ENCODE measurements around the genes CTRB2 and SYCE1L.

DNA sequence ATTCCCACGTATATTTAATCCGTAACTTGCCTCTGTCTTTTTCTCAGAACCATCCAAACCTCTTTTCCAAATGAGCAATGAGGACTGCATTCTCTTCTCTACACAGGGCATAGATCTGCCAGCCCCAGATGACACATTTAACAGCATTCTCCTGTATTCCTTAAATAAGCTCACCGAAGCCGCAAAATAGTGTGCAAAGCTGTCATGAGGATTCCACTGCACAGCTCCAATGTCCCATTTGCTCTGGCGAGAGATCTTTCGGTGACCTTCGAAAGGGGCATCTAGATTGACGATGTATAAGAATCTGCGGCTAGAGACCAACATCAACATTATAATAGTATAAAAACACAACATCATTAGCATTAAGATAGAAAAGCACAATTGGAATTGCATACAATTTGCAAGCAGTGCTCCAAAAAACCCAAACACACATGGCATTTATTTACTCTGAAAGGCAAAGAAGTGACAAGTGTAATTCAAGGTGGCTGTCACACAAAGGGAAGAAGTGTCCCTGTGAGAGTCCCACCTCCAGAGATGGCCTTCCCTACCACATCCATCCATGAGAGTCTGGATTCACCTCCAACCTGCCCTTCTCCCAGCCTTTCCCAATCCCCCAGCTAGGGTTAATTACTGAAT, 28.5 kb downstream of the WDR59 start:
- PRO-cap, 3 experiments = no peak in any of the 3 experiments
- RAMPAGE, long total RNA, 4 experiments = no peak in any of the 4 experiments
- RRBS = no CpG with 5 or more reads among the region's 9 CpGs

DNA sequence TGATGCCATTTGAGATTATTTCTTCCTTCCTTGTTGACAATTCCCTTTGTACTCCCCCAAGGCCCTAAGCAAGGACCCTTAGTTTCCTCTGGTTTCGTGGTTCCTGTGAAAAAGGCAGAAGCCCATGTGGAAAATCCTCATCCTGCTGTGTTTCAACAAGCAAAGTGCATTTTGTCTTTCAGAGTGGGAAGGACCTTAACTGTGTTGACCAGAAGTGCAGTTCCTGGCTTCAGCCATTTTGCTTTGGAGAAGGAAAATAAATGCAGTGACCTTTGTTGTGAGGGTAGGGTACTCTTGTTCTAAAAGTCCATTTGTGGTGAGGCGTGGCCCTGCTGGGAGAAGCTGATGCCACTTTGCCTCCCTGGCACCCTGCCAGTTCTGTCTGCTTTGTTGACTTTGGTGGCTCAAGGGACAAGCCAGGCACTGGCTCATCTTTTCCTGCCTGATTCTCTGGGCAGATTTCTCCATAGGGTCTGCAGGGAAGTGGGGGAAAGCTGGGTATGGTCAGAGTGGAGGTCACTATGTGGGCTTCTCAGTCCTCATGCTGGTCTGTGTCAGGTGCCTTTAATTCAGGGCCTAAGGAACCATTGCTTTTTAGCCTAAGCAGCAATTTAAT, 55.3 kb downstream of the ZNRF1 start:
- PRO-cap, 3 experiments = no peak in any of the 3 experiments
- RAMPAGE, long total RNA, 4 experiments = no peak in any of the 4 experiments
- RRBS = no CpG with 5 or more reads among the region's 2 CpGs

- PRO-cap, 3 experiments = no peak in any of the 3 experiments
- RAMPAGE, long total RNA, 4 experiments = no peak in any of the 4 experiments
- RRBS = no CpG with 5 or more reads among the region's 9 CpGs
Measured at GRCh38 chr16:75105450-75106065, 11.0 kb downstream of the LDHD start.

- PRO-cap, 3 experiments = no peak in any of the 3 experiments
- RAMPAGE, long total RNA, 4 experiments = no peak in any of the 4 experiments
- RRBS = no CpG with 5 or more reads among the region's 9 CpGs
Measured at GRCh38 chr16:75111942-75112262, 4.7 kb downstream of the LDHD start.

DNA sequence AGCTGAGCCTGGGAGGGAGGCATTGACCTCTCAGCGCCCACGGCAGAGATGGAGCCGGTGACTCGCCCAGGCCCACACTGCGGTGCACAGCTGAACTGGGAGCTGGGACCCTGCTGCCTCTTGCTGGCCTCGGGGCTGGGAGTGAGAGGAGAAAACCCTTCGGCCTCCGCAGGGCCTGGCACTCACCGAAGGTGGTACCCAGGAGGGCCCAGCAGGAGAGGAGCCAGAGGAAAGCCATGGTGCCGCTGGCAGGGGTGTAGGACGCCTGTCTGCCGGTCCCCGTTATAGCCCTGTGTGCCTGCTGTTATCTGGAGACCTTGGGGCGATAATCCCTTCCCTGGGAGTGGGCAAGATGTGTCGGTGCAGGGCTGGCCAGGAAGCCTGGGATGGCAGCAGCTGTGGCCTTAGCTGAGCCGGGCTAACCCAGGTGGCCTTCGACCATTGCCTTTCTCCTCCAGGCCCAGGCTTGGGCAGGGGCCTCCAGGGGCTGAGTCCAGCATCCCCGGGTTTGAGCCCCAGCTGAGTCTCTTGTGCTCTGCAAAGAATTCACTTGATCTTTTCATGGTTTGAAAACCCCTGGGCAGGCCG, at the start of gene CTRB2:
Gene CTRB2, minus strand, starts transcription at position 258 of the 588 bp plus-strand sequence.
- PRO-cap, 3 experiments = no peak in any of the 3 experiments
- RAMPAGE, long total RNA, 4 experiments = start-site peak on the minus strand in 1 of 4 experiments, centred at position 292 of the sequence, 9 reads per replicate
- RRBS = 28% methylated on average over 4 of the region's 19 CpGs

GRCh38 chr16:75227250-75228277, 8.8 kb downstream of the CTRB1 start:
- PRO-cap, 3 experiments = no peak in any of the 3 experiments
- RAMPAGE, long total RNA, 4 experiments = no peak in any of the 4 experiments
- RRBS = no CpG with 5 or more reads among the region's 22 CpGs

GRCh38 chr16:75442298-75442588, 8.9 kb upstream of the CFDP1 start:
- PRO-cap, 3 experiments = no peak in any of the 3 experiments
- RAMPAGE, long total RNA, 4 experiments = no peak in any of the 4 experiments
- RRBS = no CpG with 5 or more reads among the region's 6 CpGs

DNA sequence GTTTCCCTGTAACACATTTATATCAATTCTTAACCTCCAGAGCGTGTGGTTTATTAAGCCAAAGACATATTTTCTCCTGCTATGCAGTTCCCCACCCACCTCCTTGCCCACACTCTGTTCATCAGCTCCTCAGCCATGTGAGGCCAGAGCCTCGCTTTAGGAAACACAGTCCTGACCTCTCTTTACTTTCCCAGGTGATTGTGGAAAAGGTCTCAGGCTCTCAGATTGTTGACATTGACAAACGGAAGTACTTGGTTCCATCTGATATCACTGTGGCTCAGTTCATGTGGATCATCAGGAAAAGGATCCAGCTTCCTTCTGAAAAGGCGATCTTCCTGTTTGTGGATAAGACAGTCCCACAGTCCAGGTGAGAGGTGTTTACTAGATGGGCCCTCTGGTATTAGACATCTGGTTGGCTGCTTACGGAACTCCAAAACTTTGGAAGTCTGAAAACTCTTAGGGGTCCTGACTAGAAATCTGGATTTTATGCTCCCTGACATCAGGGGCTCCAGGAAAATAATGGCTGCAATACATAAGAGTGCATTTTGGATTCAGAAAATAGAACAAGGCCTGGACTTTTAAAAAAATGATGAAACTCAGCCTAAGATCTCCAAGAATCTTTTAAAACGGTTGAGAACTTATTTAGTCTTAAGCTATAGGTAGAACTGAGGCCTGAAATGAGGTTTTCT, 1.8 kb downstream of the GABARAPL2 start:
- PRO-cap, 3 experiments = no peak in any of the 3 experiments
- RAMPAGE, long total RNA, 4 experiments = start-site peak on the plus strand in 1 of 4 experiments, centred at position 225 of the sequence, 93 reads per replicate
- RRBS = no CpG with 5 or more reads among the region's 6 CpGs

DNA sequence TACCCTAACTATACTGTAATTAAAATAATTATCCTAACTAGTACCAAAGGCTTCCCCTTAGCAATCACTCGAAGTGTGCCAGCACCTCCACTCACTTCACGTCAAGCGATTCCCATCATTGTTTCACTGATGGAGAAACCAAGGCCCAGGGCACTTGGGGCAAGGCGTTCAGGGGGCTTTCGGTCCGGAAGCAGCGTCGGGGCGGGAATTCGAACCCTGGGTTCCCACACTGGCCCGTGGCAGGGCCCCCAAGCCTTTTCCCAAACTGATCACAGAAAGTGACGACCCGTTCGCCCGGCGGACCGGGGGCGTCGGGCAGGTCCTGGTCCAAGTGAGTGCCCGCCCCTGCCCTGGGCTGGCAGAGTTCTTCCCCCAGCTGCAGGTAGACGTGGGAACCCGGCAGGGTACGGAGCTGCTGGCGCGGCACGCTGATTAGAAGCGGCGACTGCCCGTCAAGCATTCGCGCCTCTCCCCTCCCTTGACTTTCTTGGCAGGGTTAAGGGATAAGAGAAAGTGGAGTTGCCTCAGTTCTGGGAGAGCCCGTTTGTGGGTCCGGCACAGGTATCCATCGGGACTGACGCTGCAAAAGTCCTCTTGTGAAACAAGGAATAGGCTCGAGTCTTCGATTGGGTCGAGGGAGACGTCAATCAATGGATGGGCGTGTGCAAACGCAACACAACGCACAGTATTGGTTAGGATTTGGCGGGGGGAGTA, 726 bp upstream of the MON1B start:
- PRO-cap, 3 experiments = peak in 3 of 3 experiments; most common minus-strand start position 576 of the sequence (in 3)
- RAMPAGE, long total RNA, 4 experiments = no peak in any of the 4 experiments
- RRBS = 3% methylated on average over 14 of the region's 43 CpGs

DNA sequence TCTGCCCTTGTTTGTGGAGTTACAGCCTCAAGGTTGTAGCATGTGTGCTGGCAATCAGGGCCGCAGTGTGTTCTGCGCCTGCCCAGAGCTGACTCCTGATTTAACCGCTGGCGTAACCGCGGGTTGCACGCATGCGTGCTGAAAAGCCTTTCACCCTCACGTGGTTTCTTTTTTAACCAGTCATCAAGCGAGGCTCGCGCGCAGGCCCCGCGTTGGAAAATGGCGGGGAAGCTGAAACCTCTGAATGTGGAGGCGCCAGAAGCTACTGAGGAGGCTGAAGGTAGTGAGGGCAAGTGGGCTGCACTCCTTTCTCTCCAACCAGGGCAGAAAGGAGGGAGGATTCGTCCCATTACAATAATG, at the start of gene SYCE1L:
Gene SYCE1L, plus strand, starts transcription at position 176 of the 360 bp plus-strand sequence.
- PRO-cap, 3 experiments = no peak in any of the 3 experiments
- RAMPAGE, long total RNA, 4 experiments = no peak in any of the 4 experiments
- RRBS = no CpG with 5 or more reads among the region's 18 CpGs

DNA sequence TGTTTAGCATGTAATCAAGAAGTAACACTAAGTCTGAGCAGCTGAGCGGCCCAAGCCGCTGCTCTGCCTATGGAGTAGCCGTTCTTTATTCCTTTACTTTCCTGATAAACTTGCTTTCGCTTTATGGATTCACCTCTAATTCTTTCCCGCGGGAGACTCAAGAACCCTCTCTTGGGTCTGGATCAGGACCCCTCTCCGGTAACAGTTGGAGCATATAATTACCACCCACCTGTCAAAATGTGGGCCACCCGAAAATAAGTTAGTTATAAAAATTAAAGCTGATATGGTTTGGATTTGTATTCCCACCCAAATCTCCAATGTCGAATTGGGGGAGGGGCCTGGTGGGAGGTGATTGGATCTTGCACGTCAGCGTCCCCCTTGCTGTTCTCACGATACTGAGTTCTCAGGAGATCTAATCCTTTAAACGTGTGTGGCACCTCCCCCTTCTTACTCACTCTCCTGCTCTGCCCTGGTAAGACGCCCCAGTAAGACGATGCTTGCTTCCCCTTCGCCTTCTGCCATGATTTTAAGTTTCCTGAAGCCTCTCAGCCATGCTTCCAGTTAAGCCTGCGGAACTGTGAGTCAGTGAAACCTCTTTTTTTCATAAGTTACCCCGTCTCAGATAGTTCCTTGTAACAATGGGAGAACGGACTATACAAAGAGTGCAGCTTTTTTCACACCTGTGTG, 35.3 kb downstream of the SYCE1L start:
- PRO-cap, 3 experiments = no peak in any of the 3 experiments
- RAMPAGE, long total RNA, 4 experiments = no peak in any of the 4 experiments
- RRBS = no CpG with 5 or more reads among the region's 19 CpGs

- PRO-cap, 3 experiments = no peak in any of the 3 experiments
- RAMPAGE, long total RNA, 4 experiments = no peak in any of the 4 experiments
- RRBS = no CpG with 5 or more reads among the region's 8 CpGs
Measured at GRCh38 chr16:77833804-77834367, 45.5 kb downstream of the VAT1L start.

- PRO-cap, 3 experiments = no peak in any of the 3 experiments
- RAMPAGE, long total RNA, 4 experiments = no peak in any of the 4 experiments
- RRBS = no CpG with 5 or more reads among the region's 17 CpGs
Measured at GRCh38 chr16:78607149-78608274, 508.1 kb downstream of the WWOX start.

- PRO-cap, 3 experiments = no peak in any of the 3 experiments
- RAMPAGE, long total RNA, 4 experiments = no peak in any of the 4 experiments
- RRBS = no CpG with 5 or more reads among the region's 6 CpGs
Measured at GRCh38 chr16:78646967-78647567, 547.6 kb downstream of the WWOX start.

DNA sequence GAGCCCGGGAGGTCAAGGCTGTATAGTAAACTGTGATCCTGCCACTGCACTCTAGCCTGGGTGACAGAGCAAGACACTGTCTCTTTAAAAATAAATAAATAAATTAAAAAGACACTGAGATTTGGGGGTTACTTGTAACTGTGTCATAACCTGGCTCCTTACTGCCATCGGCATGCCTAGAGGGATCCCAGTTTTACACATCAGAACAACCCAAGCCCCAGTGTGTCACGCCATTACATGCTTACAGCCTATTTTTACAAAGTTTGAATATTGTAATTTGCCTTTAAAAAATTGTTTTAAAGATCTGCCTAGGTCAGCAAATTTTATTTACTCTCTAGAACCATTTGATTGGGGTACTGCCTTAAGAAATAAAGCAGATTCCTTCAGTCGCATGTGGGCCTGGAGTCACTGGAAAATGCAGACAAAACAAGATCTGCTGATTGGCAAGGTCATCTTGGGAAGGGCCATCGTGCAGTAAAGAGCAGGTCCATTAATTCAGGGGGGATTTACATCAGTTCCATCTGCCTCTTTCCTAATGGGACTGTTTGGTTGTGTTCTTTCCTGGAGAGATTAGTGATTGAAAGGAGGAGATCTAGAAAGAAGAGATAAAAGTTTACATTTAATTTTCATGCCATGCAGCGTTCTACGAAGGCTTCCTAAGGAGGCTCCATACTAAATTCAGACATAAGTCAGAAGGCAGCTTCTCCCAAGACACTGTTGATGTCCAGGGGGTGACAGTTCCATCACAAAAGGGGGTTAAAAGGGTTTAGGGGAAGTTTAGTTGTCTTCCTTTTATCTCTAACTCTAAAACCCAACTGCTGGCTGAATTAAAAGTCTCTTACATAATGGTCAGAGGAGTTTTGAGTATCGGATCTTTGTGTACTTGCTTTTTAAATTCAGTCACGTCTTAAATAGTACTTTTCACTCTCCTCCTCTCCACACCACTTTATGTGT, 567.0 kb downstream of the WWOX start:
- PRO-cap, 3 experiments = no peak in any of the 3 experiments
- RAMPAGE, long total RNA, 4 experiments = no peak in any of the 4 experiments
- RRBS = no CpG with 5 or more reads among the region's 9 CpGs

DNA sequence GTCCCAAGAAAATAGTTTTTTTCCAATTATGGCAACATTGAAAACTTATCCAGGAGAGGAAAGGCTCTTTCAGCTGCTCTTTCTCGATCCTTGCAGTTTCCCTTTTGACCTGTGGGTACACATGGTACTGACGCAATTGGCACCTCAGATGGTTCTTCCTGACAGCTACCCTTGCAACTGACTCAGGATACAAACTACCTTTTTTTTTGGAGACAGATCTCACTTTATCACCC, 607.1 kb downstream of the WWOX start:
- PRO-cap, 3 experiments = peak in 1 of 3 experiments; most common minus-strand start position 103 of the sequence (in 1)
- RAMPAGE, long total RNA, 4 experiments = no peak in any of the 4 experiments
- RRBS = no CpG with 5 or more reads among the region's 2 CpGs

- PRO-cap, 3 experiments = no peak in any of the 3 experiments
- RAMPAGE, long total RNA, 4 experiments = no peak in any of the 4 experiments
- RRBS = no CpG with 5 or more reads among the region's 6 CpGs
Measured at GRCh38 chr16:78815488-78816269, 716.2 kb downstream of the WWOX start.

DNA sequence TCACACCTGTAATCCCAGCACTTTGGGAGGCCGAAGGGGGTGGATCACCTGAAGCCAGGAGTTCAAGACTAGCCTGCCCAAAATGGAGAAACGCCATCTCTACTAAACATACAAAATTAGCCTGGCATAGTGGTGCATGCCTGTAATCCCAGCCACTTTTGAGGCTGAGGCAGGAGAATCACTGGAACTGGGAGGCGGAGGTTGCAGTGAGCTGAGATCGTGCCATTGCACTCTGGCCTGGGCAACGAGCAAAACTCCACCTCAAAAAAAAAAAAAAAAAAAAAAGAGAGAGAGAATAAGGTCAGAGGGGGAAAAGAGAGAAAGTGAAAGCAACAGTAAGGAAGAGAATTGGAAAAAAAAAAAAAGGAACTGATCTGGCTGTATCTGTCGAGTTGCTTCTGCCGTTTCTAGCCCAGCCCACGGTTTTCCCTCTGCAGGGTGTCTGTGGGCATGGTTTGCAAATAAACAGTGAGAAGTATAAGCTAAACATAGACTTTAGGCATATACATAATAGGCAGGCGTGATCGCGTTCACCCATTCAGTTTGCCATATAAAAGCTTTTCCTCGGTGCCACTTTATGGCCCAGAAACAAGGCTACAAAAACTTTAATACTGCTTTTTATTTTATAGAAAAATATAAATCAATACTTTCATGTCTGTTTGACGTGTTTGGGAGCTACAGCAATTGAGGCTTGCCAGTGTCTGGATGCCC, 436.8 kb downstream of the MAF start:
- PRO-cap, 3 experiments = no peak in any of the 3 experiments
- RAMPAGE, long total RNA, 4 experiments = no peak in any of the 4 experiments
- RRBS = no CpG with 5 or more reads among the region's 13 CpGs

DNA sequence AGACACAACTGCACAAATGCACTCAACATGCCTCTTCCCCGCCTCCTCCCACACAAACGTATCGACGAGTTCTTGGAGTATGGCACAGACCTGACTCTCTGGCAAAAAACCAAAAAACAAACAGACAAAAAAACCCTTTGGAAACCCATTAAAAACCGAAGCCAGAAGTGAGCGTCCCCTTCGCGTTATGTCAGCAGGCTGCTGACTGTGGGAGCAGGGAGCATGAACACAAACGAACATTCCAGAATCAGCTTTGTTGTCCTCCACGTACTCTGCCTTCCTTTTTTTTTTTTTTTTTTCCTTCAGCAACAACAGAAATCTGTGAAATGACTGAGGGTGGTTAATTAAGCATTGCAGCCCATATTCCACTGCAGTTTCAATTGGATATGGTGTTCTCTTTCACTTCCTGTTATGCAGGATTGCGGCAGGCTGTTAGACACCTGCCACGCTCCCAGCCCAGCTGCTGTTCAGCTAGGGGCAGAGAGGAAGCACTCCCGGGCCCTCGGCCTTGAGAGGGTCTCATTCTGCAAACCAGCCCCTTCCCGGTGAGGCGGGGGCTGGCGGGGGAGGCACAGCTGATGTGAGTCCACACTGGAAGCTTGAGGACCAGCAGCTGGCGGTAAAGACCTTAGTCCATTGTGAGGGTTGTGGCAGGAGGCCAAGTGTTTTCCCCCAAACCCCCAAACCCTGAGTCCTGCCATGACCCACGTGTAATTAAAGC, 313.5 kb downstream of the MAF start:
- PRO-cap, 3 experiments = peak in 2 of 3 experiments; most common plus-strand start position 459 of the sequence (in 2); most common minus-strand start position 192 of the sequence (in 1)
- RAMPAGE, long total RNA, 4 experiments = no peak in any of the 4 experiments
- RRBS = 0% methylated on average over 3 of the region's 19 CpGs

DNA sequence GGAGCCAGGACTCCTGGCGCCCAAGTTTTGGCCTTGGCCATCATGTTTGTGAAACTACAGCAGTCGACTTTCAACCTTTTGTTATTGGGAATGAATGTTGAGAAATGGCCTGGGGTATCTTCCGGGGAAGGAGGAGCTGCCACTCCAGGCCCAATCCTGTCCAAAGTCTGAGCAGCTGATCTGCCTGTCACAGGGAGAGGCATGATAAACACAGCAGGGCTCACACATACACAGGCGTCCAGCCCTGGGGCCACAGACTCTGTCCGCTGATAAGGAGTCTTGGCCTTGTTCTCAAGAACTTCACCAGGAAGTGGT, 199.8 kb downstream of the MAF start:
- PRO-cap, 3 experiments = no peak in any of the 3 experiments
- RAMPAGE, long total RNA, 4 experiments = no peak in any of the 4 experiments
- RRBS = no CpG with 5 or more reads among the region's 5 CpGs

All from adrenal gland (tissue), 7 donors.